MCF 10A (cell line): ENCODE measurements around a stretch of chr3.

DNA sequence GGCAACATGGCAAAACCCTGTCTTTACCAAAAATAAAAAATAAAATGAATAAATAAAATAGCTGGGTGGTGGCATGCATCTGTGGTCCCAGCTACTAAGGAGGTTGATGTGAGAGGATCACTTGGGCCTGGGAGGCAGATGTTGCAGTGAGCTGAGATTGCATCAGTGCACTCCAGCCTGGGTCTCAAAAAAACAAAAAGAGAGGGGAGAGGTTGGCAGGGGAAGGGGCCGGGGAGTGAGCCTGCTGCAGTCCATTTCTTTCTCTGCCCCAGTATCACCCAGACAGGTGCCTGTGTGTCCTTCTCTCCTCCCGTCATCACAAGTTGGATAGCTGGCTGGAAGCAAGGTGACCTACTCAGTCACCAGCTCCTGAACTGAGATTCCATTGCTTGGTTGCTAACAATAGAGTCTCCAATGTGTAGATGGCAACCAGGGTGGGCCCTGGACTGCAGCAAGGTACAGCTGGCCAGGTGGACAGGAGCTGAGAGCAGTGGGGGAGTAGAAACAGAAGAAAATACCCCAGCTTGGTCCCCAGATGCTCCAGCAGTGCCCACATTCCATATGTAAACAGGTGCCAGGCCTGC is 4.7 kb downstream of the LRRC2 start:
- PRO-cap = no peak
- RRBS = no CpG with 5 or more reads among the region's 2 CpGs

DNA sequence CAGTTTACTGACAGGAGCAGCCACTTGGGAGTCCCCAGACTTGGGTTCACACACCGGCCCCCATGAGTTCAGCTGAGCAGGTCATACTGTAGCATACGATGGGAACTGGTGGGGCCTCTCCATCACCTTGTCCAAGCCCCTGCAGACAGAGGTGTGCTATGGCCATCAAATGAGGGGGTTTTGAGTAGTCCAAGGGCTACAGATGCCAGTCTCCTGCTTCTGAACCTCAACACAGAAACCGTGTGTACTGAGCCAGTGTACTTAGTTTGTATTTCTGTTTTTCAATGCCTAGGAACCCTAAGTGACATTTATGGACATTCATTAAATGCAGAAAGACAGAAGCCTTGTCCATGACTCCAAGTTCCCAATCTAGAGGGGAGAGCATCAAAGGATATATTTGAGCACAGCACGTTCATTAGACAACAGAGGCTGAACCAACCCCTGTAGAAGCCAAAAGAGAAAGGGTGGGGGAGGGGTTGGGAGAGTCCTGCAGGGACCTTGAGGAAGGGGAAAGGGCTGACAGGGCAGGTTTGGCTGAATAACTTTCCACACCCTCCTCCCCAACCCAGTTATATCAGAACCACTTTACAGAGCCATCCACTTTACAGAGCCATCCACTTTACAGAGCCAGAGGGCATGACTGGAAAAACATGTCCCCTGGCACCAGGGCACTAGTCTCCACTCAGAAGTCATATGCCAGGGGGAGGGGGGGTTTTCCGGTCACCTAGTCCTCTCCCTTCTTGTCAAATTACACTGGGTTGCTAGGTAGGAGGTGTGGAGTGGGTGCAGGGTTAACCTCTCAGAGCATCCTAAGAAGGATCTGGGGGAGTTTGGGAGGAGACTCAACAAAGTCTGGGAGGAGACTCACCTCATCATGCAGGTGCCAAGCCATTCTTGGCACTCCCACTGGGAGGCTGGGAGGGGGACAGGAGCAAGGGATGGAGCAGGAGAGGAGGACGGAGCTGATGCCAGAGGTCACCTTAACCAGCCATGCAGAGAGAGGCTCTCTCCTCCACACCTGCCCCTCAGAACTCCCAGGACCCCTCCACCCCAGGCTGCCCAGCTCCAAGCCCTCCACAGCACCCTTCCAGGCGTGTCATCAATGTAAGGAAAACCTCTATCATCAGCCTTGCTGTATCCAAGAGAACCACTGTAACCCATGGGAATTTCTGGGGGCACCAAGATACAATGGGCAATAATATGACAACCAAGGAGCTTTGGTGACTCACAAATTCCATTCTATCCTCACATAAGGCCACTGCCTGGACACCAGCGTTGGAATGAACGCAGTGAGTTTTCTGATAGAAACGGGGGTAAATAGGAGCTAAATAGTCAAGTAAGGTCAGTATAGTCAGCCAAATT is 1.9 kb downstream of the LRRC2 start:
- PRO-cap = no peak
- RRBS = no CpG with 5 or more reads among the region's 10 CpGs

DNA sequence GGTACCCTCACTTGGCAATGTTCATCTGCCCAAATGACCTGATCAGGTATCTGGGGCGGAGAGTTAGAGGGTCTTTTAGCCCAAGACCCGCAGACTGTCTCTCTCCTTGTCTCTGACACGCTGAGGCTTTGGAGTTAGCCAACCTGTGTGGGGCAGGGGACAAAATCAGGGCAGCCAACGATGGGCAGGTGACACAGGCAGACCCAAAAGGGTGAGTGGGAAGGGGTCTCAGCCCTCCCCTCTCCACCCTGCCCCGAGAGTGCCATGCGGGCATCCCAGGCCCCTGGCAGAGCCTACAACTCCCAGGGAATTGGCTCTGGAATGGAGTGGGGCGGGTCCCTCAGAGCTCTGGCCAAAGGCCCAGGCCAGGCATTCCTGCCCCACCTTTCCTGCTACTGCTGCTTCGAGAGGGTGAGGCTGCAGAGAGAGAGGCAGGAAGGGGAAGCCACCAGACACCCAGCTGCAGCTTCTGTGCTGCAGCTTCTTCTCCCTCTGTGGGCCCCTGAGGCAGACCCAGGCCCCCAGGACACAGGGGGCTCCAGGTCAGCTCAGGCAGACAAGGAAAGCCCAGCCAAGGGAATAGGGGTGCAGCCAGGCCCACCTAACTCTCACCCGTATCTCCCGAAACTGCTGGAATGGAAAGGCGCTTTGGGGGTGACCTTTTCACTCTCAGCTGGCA is 2.8 kb downstream of the ALS2CL start:
- PRO-cap = no peak
- RRBS = no CpG with 5 or more reads among the region's 11 CpGs

GRCh38 chr3:46699920-46700280 is 1.3 kb upstream of the TMIE start:
- PRO-cap = no peak
- RRBS = no CpG with 5 or more reads among the region's 5 CpGs

DNA sequence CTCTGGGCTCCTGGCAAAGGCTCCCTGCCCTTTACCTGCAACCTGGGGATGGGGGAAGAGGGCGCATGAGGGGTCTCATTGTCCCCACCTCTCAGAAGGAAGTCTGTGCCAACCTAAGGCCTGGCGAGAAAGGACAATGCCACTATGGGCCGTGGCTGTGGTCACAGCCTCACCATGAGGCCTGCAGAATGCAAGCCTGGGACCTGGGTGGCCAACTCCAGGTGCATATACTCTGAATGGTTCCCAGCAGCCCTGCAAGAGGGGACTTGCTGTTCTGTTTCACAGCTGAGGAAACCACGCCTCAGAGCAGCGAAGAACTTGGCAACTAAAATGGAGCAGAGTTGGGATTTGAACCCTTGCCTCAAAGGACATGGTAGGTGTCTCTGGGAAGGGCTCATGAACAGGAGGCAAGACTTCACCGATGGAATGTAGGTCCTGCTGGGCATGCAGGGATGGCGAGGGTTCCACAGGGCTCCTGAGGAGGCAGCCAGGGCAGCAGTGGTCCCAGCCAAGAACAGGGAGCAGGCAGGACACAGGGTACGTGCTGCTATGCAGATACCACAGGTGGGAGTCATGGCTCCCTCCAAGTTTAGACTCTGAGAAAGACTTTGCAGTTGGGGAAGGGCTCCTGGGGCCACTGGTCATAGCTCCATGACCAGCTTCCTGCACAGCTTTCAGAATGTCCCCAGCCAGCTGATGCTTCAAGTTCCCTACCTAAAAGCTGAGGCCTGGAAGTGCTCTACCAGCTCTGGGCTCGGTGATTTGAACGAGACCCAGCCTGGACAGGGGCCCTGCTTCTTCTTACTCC is 1.0 kb downstream of the MYL3 start:
- PRO-cap = no peak
- RRBS = no CpG with 5 or more reads among the region's 10 CpGs

DNA sequence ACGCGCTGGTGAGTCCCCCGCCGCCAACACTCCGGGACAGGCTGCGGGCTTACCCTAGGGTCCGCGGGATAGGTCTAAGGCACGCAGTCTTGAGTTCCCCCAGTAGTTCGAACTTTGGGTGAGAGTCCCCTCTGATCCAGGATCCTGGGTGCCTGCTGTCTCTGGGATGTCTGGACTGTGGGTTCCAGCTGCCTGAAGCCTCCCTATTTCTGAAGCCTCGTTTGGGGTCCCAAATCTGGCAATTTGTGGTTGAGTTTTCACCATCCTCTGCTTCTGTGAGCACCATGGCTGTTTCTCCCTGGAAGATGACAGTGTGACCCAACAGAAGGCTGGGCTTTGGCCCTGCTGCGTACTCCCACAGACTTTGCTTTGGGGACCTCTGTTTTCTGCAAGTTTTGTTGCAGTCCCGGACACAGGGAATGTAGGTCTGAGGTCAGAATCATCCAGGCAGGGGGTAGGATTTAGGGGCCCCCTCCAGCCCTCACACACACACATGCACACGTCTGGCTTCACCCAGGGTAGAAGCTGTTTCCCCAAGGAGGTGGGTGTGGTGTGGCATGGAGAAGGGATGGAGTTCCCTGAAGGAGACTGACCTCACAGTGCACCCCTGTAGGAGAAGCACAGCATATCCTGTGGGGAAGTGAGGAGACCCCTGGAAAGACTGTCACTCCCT is 6.2 kb downstream of the PTH1R start:
- PRO-cap = no peak
- RRBS = 91% methylated on average over 5 of the region's 14 CpGs

DNA sequence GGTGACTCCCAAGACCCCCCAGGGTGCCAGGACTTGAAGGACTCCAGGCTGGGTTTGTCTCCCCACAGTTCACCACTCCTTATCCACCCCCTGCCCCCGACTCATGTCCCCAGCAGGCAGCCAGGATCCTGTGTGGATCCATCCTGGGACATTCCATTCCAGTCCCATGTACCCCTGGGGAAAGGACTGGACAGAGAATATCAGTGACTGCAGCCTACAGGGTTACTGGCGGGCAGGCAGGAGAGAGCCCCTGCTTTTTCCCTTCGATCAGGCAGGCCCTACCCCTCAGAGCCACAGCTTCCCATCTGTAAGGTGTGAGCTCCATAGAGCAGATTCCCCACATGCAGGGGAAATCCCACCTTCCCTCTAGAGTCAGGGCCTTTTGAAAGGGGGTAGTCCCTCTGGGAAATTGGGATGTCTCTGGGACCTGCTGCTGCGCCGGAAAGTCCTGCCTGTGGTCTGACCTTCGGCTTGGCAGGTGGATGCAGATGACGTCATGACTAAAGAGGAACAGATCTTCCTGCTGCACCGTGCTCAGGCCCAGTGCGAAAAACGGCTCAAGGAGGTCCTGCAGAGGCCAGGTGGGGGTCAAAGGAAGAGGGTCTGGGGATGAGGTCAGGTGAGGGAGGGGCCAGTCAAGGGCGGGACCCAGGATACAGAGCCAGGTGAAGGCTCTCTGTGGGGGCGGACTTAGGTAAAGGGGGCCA is 16.1 kb downstream of the PTH1R start:
- PRO-cap = no peak
- RRBS = no CpG with 5 or more reads among the region's 12 CpGs

GRCh38 chr3:46917625-46918518 is 40.4 kb downstream of the PTH1R start:
- PRO-cap = no peak
- RRBS = no CpG with 5 or more reads among the region's 5 CpGs

DNA sequence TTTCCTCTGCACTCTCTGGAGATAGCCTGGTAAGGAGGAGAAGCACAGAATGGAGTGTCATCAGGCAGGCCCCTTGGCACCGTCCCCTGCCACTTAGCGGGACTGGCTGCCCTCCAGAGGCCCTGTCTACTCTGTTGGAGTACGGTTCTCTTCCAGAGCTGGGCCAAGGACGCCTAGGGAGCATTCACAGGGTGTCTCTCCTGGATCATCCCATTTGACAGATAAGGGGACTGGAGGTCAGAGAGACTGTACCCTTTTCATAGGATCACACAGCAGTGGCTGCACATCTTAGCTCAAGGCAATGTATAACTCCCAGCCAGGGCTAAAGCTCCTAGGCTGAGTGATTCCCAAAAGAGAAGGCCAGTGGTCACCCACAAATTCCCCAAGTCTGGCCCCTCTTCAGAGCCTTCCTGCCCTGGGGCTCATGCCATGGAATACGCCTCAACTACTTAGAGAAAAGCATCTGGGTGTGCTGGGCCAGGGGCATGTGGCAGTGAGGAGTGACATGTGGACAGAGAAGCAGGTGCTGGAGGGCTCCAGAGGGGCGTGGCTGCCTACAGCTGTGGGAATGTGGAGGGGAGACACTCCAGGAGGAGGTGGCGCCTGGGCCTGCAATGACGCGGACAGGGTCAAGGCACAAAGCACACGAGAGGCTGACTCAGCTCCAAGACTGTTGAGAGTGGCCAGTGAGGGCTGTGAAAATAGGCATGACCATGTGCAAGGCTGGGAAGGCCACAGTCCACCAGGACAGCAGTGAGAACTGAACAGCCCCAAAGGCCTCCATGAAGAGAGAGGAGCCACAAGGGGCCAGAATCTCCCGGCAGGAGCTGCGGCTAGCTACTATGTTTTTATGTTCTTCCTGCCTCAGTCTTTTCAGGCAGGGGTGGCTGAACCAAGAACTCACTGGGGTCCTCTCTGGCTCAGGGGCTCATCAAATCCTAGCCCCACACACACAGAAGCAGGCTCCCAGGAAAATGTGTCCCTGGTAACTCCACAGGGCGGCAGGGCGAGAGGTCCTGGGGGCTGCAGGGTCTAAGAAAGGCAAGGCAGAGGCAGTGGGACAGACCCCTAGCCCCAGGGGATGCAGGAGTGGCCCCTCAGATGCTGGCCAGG is 48.5 kb downstream of the PTH1R start:
- PRO-cap = no peak
- RRBS = no CpG with 5 or more reads among the region's 14 CpGs

DNA sequence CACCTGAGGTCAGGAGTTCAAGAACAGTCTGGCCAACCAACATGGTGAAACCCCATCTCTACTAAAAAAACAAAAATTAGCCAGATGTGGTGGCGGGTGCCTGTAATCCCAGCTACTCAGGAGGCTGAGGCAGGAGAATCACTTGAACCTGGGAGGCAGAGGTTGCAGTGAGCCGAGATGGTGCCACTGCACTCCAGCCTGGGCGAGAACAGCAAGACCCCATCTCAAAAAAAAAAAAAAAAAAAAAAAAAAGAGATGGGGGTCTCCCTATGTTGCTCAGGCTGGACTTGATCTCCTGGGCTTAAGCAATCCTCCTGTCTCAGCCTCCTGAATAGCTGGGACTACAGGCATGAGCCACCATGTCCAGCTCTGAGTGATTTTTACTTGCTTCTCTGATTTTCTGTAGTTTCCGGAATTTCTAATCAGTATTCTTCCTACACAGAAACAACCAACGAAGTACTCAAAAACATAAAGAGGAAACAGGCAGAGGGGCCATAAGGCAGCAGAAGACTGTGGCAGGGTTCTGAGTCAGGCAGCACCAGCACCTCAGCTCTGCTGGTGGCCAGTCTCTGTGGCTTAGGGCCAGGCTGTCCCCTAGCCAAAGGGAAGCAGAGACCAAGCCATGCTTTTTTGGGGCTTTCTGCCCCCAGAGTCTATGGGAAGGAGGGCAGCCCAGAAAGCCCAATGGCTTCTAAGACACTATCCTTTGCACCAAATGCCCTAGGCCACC is 46.6 kb downstream of the CCDC12 start:
- PRO-cap = no peak
- RRBS = no CpG with 5 or more reads among the region's 5 CpGs

- PRO-cap = no peak
- RRBS = no CpG with 5 or more reads among the region's 3 CpGs
Measured at GRCh38 chr3:47018778-47019558, 39.5 kb downstream of the NBEAL2 start.

GRCh38 chr3:47123271-47123635 is 40.7 kb downstream of the SETD2 start:
- PRO-cap = no peak
- RRBS = no CpG with 5 or more reads among the region's 13 CpGs

DNA sequence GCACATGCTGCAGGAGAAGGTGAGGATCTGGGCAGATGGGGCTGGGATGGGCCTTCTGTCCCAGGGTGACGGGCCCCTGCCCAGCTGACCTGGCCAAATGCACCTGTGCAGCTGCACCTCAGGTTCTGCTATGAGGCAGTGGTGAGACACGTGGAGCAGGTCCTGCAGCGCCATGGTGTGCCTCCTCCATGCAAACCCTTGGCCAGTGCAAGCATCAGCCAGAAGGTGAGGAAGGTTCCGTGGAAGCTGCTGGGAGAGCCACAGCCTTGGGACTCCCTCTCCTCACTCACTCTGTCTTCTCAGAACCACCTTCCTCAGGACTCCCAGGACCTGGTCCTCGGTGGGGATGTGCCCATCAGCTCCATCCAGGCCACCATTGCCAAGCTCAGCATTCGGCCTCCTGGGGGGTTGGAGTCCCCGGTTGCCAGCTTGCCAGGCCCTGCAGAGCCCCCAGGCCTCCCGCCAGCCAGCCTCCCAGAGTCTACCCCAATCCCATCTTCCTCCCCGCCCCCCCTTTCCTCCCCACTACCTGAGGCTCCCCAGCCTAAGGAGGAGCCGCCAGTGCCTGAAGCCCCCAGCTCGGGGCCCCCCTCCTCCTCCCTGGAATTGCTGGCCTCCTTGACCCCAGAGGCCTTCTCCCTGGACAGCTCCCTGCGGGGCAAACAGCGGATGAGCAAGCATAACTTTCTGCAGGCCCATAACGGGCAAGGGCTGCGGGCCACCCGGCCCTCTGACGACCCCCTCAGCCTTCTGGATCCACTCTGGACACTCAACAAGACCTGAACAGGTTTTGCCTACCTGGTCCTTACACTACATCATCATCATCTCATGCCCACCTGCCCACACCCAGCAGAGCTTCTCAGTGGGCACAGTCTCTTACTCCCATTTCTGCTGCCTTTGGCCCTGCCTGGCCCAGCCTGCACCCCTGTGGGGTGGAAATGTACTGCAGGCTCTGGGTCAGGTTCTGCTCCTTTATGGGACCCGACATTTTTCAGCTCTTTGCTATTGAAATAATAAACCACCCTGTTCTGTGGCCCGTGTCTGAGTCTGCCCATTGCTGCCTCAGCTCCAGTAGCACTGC is 31.9 kb downstream of the PTPN23 start:
- PRO-cap = no peak
- RRBS = no CpG with 5 or more reads among the region's 19 CpGs

GRCh38 chr3:47578040-47578516 is 587 bp downstream of the CSPG5 start:
- PRO-cap = bidirectional peak, plus-strand start at chr3:47578356, minus-strand start at chr3:47578185
- RRBS = 3% methylated on average over 11 of the region's 50 CpGs

GRCh38 chr3:47891803-47892873 is 89.2 kb downstream of the DHX30 start:
- PRO-cap = no peak
- RRBS = no CpG with 5 or more reads among the region's 17 CpGs

GRCh38 chr3:48247524-48248033 is 6.7 kb downstream of the ZNF589 start:
- PRO-cap = no peak
- RRBS = no CpG with 5 or more reads among the region's 1 CpG

- PRO-cap = no peak
- RRBS = no CpG with 5 or more reads among the region's 14 CpGs
Measured at GRCh38 chr3:48269238-48269698, 28.4 kb downstream of the ZNF589 start.

GRCh38 chr3:48367089-48367510 is 4.9 kb upstream of the FBXW12 start:
- PRO-cap = no peak

- PRO-cap = no peak
- RRBS = no CpG with 5 or more reads among the region's 19 CpGs
Measured at GRCh38 chr3:48420513-48421136, 9.3 kb downstream of the PLXNB1 start.

DNA sequence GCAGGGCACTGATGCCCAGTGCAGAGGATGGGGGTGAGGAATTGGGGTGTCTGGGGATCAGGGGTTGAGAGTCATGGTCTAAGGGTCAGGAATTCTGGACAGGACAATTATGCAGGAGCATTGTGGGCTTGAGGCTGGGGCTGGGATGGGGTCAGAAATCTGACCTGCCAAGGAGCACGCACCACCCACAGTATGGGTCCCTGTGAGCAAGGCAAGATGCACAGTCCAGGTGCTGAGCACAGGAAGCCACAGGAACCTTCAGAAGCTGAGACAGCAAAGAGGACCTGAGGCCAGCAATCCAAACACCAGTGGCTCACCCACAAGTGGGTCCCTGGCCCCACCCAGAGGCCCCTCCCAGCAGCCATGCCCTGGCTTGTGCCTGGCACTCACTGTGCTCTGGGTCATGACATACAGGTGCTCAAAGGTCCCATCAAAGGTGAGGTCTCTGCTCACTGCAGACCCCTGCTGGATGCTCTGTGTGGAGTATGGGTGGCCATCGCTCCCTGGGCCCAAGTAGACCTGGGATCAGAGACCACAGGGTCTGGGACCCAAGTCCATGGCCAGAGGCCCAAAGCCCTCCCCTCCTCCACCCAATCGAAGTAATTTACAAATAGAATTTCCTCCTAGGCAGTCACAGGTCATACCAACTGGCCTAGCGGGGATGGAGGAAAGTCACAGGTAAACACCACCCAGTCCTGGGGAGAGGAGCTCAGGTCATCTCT is 7.8 kb downstream of the PLXNB1 start:
- PRO-cap = no peak
- RRBS = no CpG with 5 or more reads among the region's 4 CpGs